Choroid plexus epithelial cell (primary cell): ENCODE measurements around the genes SPANXB1, SPANXN3, EOLA1 and MAGEA8.

GRCh38 chrX:136779107-136779937 is 1.4 kb downstream of the ARHGEF6 start:
- RRBS: no CpG with 5 or more reads among the region's 4 CpGs

GRCh38 chrX:136873219-136874129 is 7.1 kb downstream of the RBMX start:
- RRBS: no CpG with 5 or more reads among the region's 3 CpGs

- RRBS: 6% methylated on average over 2 of the region's 11 CpGs
These were observed 2.7 kb upstream of the ZIC3 start for GRCh38 chrX:137563277-137563604.

GRCh38 chrX:137651224-137651423 is 85.2 kb downstream of the ZIC3 start:
- RRBS: no CpG with 5 or more reads among the region's 2 CpGs

- RRBS: no CpG with 5 or more reads among the region's 3 CpGs
These were observed 19.3 kb upstream of the MCF2 start for GRCh38 chrX:139726970-139728039.

DNA sequence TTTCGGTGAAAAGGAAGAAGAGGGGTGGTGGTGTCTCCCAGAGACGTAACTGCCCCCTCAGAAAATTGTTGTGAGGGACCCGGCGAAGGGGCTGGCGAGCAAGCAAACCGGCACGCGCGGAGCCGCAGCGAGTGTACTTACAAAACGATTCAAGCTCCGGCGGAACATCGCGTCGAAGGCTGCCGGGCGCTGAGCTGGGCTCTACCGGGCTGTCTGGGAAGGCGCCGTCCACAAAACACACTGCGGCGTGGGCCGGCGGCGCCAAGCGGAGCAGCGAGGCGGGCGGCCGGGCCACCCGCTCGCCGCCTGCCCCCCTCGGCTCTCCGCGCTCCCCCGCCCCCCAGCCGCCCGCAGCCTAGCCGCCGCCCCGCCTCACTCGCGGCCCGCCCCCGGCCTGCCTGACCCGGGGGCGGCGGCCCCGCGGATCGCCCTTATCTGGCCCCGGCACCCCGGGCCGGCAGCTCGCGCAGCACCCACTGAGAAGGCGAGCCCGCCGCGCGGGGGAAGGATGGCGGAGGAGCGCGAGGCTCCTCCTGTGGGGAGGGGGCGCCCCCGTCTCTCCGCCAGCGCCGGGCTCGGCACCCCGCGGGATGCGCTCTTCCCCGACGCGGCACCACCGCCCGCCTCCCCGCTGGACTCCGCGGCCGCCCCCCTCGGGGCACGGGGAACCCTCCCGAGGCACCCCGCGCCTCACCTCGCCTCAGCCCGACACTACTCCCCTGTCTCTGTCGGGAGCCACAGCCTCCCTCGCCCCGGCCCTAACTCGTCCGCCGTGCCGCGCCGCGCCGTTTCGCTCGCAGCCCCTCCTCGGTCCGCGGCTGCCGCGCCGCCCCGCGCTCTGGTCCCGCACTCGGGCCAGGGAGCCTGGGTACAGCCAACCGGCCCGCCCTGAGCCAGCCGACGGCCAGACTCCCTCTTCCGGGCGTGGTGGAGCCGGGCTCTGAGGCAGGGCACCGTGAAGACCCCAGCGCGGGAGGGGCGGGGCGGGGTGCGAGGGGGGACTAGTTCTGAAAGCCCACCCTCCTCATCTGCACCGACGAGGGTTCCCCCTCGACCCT is 649 bp downstream of the ATP11C start:
- RRBS: 2% methylated on average over 29 of the region's 131 CpGs

- RRBS: 96% methylated on average over 2 of the region's 5 CpGs
These were observed 219.2 kb upstream of the SPANXB1 start for GRCh38 chrX:140783111-140783650.

- RRBS: no CpG with 5 or more reads among the region's 6 CpGs
These were observed at the start of gene SPANXB1 for GRCh38 chrX:141002506-141002748. TSS of gene SPANXB1 (plus strand) at chrX:141002594.

DNA sequence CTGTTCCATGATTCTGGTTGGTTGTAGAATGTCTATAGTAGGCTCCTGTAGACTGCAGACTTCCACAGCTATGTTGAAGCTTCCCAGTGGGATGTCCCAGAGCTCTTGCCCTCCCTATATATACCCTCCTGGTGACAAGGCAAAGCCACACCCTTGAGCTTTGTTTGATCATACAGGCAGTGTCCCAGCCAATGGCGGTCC is at the start of gene SPANXN3:
Gene SPANXN3, minus strand, starts transcription at position 93 of the 201 bp plus-strand sequence.
- RRBS: no CpG with 5 or more reads among the region's 1 CpG

DNA sequence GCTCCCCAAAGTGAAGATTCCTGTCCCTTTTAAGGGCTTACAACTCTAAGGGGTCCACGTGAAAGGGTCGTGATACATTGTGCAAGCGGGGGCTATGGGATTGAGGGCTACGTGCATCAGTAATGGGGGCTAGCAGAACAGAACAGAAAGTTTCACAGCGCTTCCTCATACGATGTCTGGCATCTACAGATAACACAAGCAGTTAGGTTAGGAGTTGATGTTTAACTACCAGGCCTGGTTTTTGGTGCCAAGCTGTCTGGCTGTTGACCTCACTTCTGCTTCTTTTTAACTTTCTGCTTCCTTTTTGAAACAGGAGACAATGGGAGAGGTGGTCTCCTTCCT is 368.6 kb upstream of the CXorf51A start:
- RRBS: no CpG with 5 or more reads among the region's 6 CpGs

- RRBS: no CpG with 5 or more reads among the region's 1 CpG
These were observed 36.0 kb upstream of the FMR1 start for GRCh38 chrX:147875815-147876108.

DNA sequence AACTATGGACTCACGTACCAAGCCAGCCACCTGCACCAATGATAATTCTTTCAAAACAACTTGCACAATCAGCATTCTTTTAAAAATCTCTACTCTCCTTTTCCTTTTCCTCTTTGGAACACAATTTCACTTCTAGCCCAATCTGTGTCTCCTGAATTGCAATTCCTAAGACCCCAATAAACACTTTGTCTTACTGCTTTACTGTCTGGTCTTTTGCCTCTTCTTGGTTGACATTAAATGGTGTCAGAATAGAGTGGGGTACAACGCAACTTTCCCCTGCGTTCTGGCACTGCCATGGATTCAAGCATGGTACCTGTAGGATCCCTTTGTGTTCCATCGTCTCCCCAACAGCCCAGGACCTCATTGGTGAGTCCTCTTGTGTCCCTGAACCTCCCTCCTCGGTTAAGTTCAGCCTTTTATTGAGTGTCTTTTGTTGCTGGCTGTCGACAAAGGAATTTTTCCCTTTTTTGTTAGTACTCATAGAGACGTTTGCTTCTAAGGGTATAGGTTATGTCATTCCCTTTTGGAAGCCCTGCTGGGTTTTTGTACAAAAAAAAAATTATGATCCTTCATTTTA is 35.5 kb upstream of the FMR1 start:
- RRBS: no CpG with 5 or more reads among the region's 7 CpGs

DNA sequence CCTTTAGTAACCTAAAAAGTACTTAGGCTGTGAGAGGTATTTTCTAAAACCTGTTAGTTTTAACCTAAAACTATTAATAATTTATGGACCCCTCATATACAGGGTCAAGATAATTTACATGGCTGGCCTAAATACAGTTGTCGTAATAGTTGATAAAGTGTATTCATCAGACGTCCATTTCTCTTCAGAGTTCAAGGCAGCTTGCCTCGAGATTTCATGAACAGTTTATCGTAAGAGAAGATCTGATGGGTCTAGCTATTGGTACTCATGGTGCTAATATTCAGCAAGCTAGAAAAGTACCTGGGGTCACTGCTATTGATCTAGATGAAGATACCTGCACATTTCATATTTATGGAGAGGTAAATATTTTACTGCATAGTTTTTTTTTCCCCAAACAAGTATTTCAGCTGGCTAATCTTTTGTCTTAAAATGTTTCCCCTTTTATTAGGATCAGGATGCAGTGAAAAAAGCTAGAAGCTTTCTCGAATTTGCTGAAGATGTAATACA is 20.6 kb downstream of the FMR1 start:
- RRBS: no CpG with 5 or more reads among the region's 5 CpGs

DNA sequence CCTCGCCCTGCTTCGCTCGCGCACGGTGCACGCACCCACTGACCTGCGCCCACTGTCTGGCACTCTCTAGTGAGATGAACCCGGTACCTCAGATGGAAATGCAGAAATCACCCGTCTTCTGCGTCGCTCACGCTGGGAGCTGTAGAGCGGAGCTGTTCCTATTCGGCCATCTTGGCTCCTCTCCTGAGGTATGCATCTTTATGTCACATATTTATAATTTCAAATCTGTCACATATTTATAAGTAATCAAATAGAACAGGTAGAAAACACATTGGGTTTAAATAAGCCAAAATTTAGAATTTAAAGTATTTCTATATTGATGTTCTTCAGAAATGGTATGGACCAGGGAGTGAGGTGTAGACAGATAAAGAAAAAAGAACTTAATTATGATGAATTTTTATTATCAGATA is 148.2 kb downstream of the FMR1NB start:
- RRBS: no CpG with 5 or more reads among the region's 14 CpGs

DNA sequence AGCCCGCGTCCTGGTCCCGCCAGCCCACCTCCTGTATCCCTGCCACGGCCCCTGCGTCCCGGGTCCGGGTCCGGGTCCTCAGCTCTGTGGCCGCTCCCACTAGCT is 220 bp upstream of the AFF2 start:
- RRBS: no CpG with 5 or more reads among the region's 9 CpGs

DNA sequence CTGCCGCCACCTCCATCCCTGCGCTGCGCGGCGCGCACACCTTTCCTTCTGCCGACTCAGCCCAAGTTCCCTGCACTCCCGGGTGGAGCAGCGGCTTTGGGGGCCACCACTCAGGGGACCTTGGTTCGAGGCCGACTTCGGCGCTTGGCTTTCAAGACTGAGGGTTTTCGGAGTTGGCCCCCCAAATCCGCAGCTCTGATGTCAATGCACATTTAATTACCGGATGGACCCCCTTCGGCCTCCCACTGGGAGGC is 1.1 kb downstream of the AFF2 start:
- RRBS: no CpG with 5 or more reads among the region's 17 CpGs

DNA sequence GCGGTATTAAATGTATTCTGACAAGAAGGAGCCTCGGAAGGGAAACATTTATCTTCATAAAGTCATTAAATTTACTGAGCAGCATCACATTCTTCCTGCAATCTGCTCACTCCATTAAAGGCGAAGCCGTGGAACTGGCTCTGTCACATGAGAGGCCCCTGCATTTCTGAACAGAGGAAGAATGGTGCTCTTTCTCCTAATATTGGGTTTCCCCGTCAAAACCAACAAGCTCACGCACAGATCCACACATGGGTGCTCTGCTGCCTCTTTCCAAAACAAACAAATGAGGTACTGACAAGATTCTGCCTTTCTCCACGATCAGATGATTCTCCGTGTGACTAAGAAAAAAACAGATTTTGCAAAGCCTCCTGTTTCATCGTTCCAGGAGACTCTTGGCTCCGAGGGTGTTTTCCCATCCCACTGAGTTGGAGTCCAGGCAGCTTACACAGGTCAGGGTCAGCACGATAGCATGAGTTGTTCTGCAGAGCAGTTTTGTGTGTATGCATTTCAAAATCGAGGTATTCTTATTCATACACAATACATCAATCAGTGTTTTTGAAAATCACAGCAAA is 101.3 kb downstream of the ENSG00000287585 start:
- RRBS: no CpG with 5 or more reads among the region's 12 CpGs

DNA sequence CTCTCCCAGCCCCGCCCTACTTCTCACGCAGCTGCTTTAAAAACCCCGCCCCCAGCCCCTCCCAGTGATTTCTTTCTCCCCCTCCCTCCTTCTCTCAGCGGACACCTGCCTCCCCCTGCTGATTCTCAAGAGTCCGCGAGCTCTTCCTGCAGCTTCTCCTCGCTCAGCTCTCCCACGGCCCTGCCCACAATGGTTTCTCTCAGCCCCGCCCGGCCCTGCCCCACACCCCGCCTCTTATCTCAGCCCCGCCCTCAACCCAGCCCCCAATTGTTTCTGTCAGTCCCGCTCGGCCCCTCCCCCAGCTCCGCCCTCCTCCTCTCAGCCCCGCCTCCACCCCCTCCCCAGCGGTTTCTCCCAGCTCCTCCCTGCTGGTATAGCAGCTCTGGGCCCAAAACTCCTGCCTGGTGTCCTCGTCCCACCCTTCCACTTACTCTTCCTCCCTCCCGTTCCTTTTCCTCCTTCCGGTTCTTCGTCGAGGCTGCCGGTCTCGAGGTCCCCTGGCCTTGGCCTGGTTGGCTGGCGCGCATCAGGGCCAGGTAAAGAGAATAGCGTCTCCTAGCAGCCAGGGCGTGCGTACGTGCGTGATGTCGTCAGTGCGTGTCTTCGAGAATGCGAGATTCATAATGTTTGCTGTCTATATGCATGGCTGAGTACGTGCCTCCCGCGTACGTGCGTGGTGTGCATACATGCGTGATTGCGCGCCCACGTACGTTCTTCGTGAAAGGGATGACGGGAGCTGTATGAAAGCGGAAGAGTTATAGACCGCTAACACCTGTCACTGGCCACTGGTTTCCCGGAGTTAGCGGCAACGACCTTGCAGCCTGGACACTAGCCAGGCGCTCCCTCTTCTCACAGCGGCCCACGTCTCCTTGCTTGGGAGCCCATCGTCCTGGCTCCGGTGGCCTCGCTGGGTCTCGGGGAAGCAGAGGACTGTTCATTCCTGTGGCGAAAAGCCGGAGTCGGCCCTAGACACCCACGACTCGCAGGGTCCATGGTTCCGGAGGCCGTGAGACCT is at the start of gene EOLA1:
Gene EOLA1, plus strand, starts transcription at position 749 of the 1,015 bp plus-strand sequence.
- RRBS: 1% methylated on average over 10 of the region's 66 CpGs

- RRBS: no CpG with 5 or more reads among the region's 23 CpGs
These were observed at the start of gene MAGEA8 for GRCh38 chrX:149880831-149881622. TSS of gene MAGEA8 (plus strand) at chrX:149881183.